Trachea (tissue), 1 donor: ENCODE results near the genes ADRA2A and GPAM.

DNA sequence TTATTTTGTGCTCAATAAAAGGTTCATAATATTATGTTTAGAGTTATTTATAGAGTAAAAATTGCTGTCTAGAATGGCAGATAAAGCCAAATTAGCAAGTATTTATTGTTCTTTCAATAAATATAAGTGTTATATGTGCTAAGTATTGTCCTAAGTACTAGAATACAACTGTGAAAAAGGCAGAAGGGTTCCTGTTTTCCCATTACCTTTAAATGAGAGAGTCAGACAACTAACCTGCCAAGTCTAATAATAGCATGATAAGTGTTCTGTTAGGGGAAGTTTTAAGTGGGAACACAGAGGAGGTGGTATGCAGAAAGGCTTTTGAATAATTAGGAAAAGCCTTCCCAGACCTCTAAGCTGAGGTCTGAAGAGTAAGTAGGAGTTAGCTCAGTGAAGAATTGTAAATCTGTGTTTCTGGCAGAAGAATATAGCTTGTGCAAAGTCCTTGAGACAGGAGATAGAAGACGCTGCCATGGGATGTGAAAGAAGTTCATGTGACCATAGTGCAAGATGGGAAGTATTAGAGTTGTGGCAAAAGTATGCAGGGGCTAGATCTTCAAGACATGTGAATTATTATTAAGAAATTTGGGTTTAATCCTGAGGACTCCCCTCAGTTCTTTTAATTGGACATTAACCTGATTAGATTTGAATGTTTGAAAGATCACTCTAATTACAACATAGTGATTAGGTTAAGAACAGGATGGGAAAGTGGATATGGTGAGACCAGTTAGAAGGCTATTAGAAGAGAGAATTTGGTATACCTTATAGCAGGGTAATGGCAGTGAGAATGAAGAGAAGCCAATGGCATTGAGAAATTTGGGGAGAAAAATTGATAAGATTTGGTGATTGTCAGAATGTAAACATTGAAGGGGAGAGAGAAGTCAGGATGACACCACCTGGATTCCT, 12.6 kb downstream of the SHOC2 start:
- PRO-cap = no peak

DNA sequence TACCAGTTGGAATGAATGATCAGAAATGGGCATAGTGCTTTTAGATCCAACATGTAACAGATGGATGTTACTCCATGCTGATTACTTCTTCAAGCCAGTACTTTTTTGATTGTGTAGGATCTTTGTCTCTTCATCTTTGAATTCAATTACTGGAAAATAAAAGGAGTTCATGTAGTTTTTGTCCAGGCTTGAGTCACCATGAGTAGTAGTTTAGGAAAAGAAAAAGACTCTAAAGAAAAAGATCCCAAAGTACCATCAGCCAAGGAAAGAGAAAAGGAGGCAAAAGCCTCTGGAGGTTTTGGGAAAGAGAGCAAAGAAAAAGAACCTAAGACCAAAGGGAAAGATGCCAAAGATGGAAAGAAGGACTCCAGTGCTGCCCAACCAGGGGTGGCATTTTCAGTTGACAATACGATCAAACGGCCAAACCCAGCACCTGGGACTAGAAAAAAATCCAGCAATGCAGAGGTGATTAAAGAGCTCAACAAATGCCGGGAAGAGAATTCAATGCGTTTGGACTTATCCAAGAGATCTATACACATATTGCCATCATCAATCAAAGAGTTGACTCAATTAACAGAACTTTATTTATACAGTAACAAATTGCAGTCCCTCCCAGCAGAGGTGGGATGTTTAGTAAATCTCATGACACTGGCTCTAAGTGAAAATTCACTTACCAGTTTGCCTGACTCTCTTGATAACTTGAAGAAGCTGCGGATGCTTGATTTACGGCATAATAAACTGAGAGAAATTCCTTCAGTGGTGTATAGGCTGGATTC, 44.9 kb downstream of the SHOC2 start:
- PRO-cap = no peak

DNA sequence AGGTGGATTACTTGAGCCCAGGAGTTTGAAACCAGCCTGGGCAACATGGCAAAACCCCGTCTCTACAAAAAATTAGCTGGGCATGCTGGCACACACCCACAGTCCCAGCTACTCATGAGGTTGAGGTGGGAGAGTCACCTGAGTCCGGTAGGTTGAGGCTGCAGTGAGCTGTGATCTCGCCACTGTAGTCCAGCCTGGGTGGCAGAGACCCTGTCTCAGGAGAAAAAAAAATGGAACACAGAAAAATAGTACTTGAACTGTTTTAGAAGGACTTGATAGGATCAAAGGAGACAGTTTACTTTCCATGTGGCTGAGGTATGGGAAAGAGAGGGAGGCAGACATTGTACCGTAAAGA, 53.2 kb downstream of the SHOC2 start:
- PRO-cap = no peak

- PRO-cap = no peak
Measured at GRCh38 chr10:111076073-111076656, 664 bp upstream of the ADRA2A start.

DNA sequence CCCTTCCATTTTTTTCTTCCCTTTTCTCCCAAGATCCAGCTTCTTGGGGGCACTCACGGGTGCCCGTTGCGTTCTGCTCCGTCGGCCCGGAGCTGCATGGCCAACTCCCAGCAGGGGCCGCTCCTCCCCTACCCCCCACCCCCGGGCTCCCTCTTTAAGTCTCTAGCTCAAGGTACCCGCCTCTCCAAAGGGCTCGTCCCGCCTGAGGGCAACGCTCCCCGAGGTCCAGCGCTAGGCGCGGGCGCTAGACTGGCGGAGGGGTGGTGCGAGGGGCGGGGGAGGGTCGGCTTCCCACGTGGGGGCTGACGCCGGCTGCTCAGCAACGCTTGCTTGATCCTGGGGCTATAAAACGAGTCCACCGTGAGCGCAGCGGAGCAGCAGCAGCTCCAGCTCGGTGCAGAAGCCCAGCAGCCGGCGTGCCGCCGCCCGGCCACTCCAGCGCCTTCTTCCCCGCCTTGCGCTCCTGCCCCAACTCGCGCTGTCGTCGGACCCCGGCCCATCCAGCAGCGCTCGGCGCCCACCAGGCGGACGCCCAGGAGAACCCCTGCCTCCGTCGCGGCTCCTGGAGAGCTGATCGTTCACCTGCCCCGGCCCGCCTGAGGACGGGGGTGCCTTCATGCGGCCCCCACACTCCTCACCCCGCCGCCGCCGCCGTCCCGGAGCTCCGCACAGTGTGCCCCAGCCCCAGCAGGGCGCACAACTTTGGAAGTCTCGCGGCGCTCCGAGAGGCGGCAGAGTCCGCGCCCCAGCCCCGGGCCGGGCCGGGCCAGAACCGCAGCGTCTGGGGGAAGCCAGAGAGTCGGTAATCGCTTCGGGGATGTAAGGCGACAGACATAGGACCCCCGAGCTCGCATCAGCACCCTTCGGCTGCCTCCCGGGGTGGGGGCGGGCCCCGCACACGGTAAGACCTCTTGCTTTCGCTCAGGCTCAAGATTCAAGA, at the start of gene ADRA2A:
Gene ADRA2A, plus strand, starts transcription at position 373 of the 940 bp plus-strand sequence.
- PRO-cap = no peak

DNA sequence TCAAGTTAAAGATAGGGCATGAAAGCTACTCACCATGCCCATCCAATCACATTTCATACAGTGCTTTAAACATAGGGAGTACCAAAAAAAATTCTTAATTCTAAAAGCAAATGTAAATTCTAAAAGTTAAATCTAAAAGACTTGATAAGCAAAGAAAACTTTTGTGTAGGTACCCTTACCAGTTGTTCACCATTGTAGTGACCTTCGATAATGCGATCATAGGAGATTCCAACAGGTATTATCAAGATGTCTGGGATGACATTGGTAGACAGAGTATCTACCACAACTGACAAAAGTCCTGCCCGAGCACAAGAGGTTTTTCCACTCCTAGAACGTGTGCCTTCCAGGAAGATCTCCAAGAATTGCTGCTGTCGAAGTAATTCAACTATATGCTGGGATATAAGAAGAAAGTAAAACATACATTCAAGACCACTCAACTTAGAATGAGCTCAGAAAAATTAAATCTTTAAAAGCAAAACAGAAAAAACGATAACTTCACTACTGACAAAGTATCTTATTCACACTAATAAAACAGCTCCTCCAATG, 15.4 kb downstream of the GPAM start:
- PRO-cap = no peak

DNA sequence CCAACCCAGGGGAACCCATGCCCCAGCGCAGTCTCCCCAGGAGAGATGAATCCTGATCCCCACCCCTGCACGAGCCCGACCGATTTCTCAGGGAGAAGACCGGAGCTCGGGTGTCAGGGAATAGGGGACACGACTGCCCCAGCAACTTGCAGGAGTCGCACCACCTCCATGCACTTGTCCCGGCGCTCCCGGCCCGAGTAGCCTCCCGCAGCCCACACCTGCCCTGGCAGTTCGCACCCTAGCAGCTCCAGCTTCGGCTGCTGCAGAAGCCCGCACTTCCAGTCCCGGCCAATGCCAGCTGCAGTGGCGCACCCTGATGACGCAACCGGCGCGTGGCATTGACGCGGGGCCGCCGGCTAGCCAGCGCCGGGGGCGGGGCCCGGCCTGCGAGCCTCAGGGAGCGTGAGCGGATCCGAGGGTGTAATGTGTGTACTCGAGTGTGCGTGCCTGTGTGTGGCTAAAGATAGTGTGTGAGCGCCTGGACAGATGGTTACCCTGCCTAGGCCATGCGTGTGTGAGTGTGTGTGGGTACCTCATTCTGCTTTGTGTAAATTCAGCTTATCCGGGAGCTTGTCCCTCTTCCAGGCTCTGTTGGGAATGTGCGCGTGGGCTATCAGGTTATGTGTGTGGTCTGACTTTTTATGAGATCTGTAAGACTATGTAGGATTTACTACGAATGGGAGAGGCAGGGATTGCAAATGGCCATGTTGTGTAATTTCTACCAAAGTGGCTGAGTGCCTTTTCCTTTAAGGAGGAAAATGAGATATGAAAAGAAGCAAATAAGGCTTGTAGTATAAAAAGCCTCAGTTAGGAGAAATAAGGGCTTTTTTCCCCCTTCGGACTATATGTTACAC, at the start of gene GPAM:
Gene GPAM, minus strand, starts transcription at position 310 of the 854 bp plus-strand sequence.
- PRO-cap = bidirectional peak, plus-strand start at position 363 of the sequence, minus-strand start at position 293 of the sequence

DNA sequence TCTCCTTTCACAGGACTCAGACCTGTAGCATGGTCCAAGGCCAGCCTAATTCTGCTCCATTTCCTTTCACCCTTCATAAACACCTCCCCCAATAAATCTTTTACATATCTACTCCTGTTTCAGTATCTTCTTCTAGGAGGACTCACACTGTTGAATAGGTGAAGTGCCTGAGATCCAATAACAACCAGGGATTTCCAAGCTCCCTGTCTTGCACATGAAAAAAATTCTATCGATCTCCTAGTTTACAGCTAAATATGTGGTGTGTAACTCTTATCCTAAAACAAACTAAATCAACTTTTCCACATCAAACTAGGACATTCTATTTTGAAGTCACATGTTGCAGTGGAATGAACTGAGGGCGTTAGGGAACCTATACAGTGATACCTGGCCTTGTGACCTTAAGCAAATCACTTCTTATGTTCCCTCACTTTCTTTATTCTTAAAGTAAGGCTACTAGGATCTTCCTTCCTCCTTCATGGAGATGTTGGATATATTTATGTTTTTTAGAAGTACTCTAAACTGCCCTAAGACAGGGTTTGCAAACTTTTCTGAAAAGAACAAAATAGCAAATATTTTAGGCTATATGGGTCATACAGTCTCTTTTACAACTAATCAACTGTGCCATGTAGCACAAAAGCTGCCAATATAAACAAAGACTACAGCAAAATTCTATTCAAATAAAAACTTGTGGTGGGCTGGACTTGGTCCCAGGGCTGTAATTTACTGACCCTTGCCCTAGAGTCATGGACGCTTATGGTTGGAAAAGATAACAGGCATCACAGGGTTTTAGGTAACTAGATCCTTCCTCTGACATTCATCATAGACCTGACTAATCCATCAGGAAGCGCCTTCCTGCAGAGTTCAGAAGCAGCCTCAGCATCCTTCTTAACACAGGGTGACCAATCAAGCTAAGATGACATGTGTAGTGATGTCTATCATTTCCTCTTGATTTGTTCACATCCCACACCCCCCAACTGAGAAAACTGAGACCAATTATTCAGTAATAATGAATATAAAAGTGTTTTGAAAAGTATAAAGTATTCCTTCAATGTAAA, 39.9 kb upstream of the GPAM start:
- PRO-cap = no peak

GRCh38 chr10:112262581-112263082, 20.6 kb upstream of the TECTB start:
- PRO-cap = no peak

GRCh38 chr10:112394416-112394998, 20.6 kb downstream of the ACSL5 start:
- PRO-cap = no peak

GRCh38 chr10:112430657-112431144, 16.0 kb downstream of the ZDHHC6 start:
- PRO-cap = no peak

GRCh38 chr10:112728311-112728660, 221.8 kb upstream of the TCF7L2 start:
- PRO-cap = no peak

GRCh38 chr10:112839792-112840479, 110.1 kb upstream of the TCF7L2 start:
- PRO-cap = no peak

DNA sequence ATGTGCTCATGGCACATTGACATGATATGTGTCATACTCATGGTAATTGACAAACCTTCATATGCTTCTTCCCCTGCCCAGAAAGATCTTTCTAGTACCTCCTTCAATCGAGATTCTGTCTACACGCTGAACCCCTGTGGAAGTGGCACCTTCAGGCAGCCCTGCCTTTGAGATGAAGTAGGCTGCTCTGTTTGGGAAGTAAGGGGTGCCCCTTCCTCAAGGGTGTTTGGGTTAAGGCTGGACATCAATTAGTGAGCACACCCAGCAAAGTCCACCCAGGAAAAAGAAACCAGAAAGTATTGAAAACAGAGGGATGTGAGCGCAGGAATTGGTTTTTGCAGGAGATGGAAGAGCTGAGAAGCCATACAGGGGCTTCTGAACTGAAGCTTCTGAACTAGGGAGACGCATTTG, 98.7 kb upstream of the TCF7L2 start:
- PRO-cap = no peak

DNA sequence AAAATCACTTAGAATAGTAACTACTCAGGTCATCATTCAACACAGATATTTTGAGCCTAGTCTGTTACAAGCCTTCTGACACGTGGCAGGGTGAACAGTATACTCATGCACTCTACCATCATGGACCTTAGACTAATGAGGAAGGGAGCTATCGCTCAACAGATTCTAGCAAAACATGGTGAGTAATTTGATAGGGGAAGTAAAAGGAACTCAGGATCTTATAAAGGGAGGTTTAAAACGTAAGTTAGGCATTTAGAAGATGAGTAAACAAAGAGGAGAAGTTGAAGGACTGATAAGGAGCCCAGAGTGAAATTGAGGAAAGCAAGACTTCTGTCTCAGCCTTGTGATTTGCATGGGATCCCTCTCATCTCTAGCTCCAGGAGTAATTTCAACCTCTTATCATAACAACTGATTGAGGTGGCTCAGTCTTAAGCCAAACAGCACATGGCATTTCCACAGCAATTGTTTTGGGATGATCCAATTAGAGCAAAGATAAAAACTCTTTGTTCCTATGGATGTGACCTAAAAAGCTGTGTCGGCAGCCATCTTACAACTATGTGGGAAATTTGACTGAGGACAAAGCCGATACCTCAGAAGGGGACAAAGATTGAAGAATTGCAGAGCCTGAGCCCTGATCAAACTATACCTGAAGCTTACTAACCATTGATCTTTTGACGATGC, 69.0 kb upstream of the TCF7L2 start:
- PRO-cap = no peak

DNA sequence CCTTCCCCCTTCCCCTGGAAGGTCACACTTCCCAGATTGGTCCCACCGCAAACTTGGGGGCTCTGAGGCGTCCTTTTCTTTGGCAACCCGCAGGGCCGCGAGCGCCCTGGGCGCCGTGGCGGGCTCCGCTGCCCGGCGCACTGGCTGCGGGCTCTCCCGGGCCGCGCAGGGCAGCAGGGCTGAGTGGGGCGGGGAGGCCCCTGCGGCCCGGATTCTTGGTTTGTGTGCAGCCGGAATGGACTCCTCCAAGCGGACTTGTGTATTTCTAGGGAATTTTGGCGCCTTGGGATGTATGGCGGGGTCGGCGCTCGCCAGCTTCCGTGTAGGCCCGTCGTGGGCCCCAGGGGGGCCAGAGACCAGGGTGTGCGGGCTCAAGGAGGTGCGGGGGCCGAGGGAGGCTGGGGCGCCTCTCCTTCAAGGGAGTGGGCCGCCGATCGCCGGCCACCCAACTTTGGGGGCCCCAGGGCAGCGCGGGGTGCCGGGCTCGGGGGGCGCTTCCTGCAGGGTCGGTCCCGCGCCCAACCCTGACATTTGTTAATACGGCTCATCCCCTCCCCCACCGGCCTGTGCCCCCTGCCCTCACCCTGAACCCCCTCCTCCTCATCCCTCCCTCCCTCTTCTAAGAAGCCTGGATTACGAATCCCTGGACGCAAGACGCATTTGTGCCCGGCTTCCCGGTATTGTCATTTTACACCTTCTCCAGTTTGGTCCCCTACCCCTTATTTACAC, 2.4 kb downstream of the TCF7L2 start:
- PRO-cap = no peak

DNA sequence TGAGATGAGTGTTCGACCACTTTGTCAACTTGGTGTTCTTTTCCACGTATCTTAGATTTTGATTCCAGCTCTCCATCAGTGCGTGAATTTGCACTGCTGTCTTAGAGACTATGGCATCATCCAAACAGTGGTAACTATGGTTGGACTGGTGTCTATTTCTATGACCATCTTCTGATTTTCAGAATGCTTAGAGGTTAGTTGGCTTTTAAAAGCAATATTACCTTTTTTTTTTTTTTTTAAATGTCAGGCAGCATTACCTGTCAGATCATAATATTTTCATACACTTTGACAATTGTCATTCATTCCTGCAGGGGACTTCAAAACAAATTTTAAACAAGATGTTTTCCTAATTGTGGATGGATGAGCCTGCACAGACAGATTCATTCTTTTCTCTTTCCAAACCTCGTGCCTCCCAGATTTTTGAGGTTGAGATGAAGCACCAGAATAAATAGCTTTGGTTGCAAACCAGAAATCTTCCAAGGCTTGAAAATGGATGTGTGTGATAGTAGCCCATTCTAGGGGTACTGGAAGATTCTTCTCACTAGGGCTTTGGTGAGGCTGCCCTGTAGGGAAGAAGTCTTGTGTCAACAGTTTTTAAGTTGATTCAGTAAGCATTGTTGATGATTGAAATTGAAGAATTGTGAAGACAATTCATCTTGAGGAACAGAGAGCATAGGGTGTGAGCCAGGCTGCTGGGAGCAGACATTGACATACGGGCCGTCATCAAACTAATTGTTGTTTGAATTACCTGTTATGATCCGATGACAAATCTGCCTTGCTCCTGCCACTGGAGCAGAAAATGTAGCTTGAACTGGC, 26.9 kb downstream of the TCF7L2 start:
- PRO-cap = no peak

- PRO-cap = no peak
Measured at GRCh38 chr10:113045078-113045693, 95.1 kb downstream of the TCF7L2 start.

DNA sequence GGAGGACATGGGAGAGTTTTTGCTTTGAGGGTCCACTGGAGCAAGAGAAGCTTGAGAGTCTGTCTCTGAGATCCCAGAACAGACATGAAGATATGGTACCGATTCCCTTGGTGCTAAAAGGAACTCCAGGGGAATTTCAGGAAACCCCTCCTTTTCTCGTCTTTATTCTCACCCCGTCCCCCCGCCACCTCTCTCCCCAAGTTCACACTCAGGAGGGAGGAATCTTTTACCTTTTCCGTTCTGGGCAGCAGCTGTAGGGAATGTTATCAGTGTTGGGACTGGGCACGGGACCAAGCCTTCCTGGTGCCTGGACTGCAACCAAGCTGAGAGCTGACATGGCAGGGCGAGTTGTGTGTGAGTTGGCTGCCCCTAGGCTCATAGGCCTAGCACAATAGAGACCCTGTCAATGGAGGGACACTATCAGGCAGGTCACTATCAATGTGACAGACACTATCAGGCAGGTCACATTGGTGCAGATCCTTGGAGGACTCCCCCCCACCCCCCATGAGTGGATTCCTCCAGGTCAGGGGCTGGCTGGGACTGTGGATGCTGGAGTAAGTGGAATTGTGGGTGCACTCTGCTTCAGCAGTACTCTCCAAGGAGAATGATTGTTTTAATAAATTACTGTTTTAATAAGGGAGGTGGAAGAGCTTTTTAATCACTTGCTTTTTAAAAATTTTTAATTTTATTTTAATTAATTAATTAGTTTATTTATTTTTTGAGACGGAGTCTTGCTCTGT, 121.5 kb downstream of the TCF7L2 start:
- PRO-cap = no peak

DNA sequence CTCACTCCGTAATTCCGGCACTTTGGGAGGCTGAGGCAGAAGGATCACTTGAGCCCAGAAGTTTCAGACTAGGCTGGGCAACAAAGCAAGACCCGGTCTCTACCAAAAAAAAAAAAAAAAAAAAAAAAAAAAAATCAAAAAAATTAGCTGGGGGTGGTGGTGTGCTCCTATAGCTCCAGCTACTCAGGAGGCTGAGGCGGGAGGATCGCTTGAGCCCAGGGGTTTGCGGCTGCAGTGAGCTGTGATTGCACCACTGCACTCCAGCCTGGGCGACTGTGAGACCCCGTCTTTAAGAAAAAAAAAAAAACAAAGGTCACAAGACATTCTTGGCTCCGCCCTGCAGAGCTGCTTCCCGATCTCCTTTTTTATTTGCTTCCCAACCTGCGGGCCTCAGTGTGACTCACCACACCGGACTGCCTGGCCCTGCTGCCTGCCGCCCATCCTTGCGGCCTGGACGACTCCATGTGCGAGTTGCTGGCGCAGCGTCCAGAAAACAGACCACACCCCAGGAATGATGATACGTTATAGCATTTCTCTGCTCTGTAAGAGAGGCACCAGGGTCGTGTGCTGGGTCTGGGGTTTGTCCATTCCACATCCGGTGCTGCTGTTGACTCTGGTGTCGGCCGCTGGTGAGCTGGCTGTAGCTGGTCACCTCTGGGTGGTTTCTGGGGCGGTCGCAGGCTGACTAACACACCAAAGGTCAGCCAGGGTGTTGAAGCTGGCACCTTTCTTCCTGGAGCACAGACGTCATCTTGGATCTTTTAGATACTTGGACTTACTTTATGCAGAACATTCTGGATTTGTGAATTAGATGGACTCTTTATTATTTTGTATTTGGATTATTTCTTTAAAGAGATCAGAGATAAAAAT, 123.6 kb downstream of the TCF7L2 start:
- PRO-cap = unidirectional peak, plus-strand start at position 406 of the sequence